Ovary (tissue), 7 donors: ENCODE measurements around a stretch of chr1.

GRCh38 chr1:162740486-162741176, 49.9 kb upstream of the HSD17B7 start:
- PRO-cap, 7 experiments, result no peak in any of the 7 experiments
- RAMPAGE, long total RNA, 2 experiments, result no peak in any of the 2 experiments

GRCh38 chr1:162747134-162747747, 43.3 kb upstream of the HSD17B7 start:
- PRO-cap, 7 experiments, result no peak in any of the 7 experiments
- RAMPAGE, long total RNA, 2 experiments, result no peak in any of the 2 experiments

GRCh38 chr1:162784808-162785163, 5.7 kb upstream of the HSD17B7 start:
- PRO-cap, 7 experiments, result no peak in any of the 7 experiments
- RAMPAGE, long total RNA, 2 experiments, result no peak in any of the 2 experiments

- PRO-cap, 7 experiments, result no peak in any of the 7 experiments
- RAMPAGE, long total RNA, 2 experiments, result no peak in any of the 2 experiments
These were observed 2.0 kb downstream of the HSD17B7 start for GRCh38 chr1:162792417-162793003.

DNA sequence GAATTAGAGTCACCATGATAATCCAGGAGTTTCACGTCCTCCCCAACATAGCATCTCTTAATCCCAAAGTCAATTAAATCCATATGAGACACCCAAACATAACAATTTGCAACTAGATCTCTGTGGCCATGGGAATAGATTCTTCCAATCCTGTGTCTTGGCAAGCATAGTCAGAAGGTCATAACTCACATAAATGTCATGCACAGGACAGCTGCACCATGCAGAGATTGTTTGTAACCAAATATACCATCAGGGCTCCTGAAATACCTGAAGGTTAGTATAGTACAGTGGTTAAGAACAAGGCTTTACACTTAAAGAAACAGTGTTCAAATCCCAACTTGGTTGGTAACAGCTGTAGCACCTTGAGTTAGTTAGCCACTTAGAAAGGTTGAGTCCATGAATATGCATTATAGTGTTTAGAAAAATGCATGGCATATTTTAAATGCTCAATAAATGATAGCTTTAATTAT, 82.6 kb upstream of the CCDC190 start:
- PRO-cap, 7 experiments, result no peak in any of the 7 experiments
- RAMPAGE, long total RNA, 2 experiments, result no peak in any of the 2 experiments

- PRO-cap, 7 experiments, result no peak in any of the 7 experiments
- RAMPAGE, long total RNA, 2 experiments, result no peak in any of the 2 experiments
These were observed 118.5 kb downstream of the NUF2 start for GRCh38 chr1:163440234-163440655.

DNA sequence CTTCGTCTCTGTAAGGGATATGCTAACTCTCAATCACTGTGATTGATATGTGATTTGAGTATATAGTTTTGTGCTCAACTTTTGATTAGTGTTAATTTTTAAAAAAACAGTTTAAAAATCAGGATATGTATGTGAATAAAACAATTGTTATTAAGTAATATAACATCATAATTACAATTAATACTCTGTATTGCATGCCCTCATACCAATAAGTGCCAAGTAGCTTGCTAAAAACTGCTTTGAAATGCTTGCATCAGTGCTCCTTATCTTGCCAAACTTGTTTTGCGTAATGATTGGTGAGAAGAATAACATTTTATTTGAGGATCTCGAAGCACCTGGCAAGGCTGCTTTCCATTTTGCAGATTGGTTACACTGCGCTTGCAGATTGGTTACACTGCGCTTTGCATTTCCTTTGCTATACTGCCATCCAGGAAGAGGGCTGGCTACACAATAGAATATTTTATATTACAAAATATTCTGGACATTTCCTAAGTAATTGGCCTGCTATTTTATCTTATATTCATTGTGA, 1.8 kb upstream of the PBX1 start:
- PRO-cap, 7 experiments, result no peak in any of the 7 experiments
- RAMPAGE, long total RNA, 2 experiments, result no peak in any of the 2 experiments

DNA sequence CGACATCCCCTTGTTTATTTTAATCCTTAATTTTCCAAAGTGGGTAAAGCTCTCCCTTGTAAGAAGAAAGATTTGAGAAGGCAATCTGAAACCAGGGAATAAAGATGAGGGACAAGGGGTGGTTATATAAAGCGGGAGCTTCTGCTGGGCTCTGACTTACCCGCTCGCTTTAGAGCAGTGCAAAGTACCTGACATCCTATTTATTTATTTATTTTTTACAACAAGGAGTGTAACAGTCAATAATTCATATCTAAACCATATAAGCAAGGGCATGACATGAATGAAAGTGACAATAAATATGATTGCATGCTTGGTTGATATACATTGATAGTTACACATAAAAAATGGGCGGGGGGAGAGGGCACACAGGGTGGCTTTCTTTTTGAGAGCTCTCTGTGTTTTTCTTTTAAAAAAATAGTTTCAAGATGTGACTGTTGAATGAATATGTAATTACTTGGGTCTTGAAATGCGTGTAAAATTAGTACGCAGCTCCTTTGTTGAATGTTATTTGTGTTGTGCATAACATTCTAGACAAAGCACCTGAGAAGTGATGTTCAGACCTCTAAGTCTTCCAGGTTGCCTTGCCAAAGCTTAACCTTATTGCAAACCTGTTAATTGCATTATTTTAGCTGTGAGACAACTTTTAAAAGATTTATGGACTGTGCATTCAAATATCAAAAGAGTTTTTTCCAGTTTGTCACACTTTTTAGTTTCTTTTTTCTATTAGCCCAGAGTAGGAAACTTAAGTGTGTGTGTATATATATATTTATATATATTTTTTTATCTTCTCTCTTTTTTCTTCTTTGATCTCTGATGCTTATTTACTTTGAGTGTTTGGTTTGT, 5.3 kb downstream of the PBX1 start:
- PRO-cap, 7 experiments, result peak in 1 of 7 experiments; most common plus-strand start position 104 of the sequence (in 1); most common minus-strand start position 100 of the sequence (in 1)
- RAMPAGE, long total RNA, 2 experiments, result no peak in any of the 2 experiments

DNA sequence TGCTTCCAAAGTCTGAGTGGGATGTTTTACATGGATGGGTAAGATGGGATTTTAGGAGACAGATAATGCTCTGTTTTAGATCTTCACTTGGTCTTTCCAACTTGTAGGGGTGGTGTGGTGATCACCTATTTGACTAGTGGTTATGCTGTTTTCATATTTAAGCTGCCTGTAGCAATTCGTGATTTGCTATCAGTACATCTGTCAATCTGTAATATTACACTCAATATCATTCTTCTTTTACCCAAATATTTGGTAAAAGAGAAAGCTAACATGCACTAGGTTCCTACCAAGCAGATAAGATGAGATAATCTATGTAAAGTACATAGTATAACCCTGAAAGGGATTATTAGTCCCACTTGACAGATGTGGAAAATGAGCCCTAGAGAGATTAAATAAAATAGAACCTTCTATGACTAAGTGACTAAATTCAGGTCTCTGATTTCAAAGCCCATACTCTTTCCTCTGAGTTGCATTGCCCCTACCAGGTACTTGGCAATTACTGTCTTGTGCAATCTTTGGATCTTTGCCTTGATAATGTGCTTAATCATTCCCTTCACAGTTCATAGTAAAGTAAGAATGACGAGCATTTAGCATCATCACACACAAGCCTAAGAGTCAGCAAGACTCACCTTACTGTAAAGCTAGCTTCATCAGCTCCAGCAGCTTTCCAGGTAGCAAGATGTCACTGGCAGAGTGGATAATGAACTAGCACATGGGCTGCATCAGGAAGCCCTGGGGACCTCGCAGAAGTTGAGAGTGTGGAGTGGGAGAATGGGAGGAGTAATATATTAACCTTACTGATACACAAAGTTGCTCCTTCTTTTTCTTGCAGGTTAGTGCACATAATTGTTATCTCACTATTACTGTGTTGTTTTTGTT, 71.5 kb downstream of the PBX1 start:
- PRO-cap, 7 experiments, result no peak in any of the 7 experiments
- RAMPAGE, long total RNA, 2 experiments, result no peak in any of the 2 experiments

GRCh38 chr1:164734433-164735309, 175.7 kb downstream of the PBX1 start:
- PRO-cap, 7 experiments, result no peak in any of the 7 experiments
- RAMPAGE, long total RNA, 2 experiments, result no peak in any of the 2 experiments

GRCh38 chr1:165436901-165437272, 8.0 kb downstream of the RXRG start:
- PRO-cap, 7 experiments, result no peak in any of the 7 experiments
- RAMPAGE, long total RNA, 2 experiments, result no peak in any of the 2 experiments

GRCh38 chr1:165669207-165669461, 29.2 kb downstream of the ALDH9A1 start:
- PRO-cap, 7 experiments, result no peak in any of the 7 experiments
- RAMPAGE, long total RNA, 2 experiments, result no peak in any of the 2 experiments

GRCh38 chr1:165696649-165697174, 1.6 kb downstream of the ALDH9A1 start:
- PRO-cap, 7 experiments, result peak in 2 of 7 experiments; most common plus-strand start chr1:165696797 (in 2)
- RAMPAGE, long total RNA, 2 experiments, result no peak in any of the 2 experiments

DNA sequence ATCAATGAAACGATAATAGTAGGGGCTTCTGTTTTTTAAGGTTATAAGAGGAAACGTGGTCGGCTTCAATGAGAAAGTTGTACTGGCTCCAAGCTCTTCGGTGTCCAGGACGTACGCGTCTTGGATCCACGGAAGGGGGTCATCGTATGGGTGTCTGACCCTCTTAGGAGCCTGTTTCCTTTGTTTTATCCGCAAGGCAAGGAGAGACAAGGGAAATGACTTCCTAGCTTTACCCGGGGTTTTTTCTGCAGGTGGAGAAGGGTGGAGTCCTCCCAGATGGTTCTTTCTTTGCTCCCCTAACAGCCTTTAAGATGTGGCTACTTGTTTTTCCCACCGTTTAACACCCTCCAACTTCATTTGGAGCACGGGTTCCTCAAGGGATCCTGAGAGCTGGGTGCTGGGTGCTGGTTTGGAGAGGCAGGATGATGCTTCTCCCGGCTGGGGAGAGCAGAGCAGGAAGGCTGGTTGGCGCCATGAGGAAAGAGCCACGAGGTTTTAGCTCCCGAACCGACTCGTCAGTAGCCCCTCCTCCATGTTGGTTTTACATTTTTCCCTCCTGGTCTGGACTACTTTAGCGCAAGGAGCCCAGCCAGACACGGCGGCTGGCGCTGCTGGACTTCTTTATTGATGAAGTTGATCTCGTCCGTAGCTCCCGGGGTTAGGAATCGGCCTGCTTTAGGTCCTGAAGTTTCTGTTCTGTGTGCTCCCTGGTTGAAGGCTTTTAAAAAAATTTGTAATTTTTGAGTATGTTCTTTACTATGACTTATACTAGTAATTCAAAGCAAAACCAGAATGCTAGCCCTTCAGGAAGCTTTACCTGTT, 1.3 kb downstream of the UCK2 start:
- PRO-cap, 7 experiments, result peak in 7 of 7 experiments; most common plus-strand start position 569 of the sequence (in 5); most common minus-strand start position 517 of the sequence (in 4)
- RAMPAGE, long total RNA, 2 experiments, result no peak in any of the 2 experiments

DNA sequence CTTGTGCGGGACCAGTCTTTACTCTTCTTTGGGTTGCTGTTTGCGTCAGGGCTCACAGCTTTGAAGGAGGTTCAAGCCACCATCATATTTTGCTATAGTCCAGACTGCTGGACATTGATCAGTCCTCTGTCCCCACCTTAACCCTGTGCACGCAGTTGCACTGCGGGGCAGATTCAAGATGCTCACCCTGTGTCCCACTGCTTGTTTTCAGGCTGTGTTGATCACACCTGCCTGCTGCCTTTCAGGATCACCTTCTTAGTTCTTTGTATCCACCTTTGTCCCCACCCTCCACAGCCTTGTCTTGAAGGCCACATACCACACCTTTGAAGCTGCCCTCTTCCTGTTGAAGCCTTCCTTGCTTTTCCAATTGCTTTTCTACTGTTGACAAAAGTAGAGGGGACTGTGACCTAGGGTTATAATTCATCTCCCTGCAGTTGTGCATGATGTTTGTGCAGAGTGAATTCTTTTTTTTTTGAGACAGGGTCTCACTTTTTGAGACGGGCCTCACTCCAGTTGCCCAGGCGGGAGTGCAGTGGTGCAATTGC, 32.6 kb downstream of the UCK2 start:
- PRO-cap, 7 experiments, result no peak in any of the 7 experiments
- RAMPAGE, long total RNA, 2 experiments, result no peak in any of the 2 experiments

DNA sequence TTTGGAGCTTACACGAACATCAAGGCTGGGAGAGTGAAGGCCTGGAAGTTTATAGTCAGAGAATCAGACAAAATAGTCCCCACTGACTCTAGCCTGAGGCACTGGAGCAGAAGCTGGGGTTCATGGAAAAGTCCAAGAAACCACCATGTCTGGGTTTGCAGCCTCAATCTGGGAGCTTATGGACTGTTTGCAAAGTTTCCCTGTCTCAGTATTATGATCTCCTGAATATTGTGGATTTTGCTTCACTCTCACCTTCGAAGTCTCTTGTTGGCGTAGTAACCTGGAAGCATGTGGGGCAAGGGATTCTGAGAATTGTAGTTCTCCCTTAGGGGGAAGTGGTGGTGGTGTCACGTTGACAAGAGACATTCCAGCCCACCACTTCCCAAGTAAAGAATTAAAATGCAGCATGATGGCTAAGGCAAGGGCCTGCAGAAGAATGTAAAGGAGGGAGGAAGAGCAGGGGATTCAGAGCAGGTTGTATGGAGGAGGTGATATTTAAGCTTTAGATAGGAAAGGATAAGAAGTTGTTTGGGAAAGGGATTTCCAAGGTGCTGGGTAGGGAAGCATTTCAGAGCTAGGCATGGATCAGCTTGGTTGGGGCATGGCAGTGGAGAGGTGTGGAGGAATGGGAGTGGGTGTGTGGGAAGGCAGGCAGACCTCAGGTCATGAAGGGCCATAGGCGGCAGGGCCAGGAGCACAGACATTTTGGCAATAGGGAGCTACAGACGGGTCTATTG, 65.1 kb downstream of the UCK2 start:
- PRO-cap, 7 experiments, result no peak in any of the 7 experiments
- RAMPAGE, long total RNA, 2 experiments, result no peak in any of the 2 experiments

- PRO-cap, 7 experiments, result no peak in any of the 7 experiments
- RAMPAGE, long total RNA, 2 experiments, result no peak in any of the 2 experiments
These were observed 80.4 kb downstream of the UCK2 start for GRCh38 chr1:165907684-165908431.

- PRO-cap, 7 experiments, result no peak in any of the 7 experiments
- RAMPAGE, long total RNA, 2 experiments, result no peak in any of the 2 experiments
These were observed 49.5 kb downstream of the ILDR2 start for GRCh38 chr1:166925628-166926362.

- PRO-cap, 7 experiments, result no peak in any of the 7 experiments
- RAMPAGE, long total RNA, 2 experiments, result no peak in any of the 2 experiments
These were observed 1.3 kb downstream of the GPA33 start for GRCh38 chr1:167088846-167089220.

DNA sequence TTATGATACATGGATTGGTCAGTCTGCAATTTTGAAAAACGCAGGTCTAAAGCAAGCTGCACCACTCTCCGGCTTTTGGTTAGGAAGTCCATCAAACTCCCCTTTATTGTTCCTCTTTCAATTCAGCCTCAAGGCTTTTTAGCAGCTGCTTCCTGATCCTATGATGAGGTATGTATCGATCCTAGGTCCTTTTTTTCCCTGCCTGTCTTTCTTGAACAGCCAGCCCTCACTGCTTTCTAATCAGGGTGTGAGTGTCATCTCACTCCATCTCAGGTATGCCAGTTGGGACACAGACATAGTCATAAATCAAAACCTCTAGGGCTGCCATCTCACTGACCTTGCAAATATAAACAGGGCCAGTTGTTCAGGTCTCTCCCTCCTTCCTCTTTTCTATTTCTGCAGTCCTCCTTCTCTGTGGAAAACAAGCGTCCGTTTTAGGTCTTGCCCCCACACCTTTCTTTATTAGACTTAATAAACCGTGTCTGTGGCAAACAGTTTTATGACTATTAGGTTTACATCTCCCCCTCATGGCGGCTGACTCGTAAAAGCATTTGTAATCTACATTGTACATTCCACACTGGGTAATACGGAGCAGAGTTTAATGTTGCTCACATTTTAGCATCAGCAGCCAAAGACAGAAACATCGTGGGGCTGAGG, 11.5 kb downstream of the STYXL2 start:
- PRO-cap, 7 experiments, result no peak in any of the 7 experiments
- RAMPAGE, long total RNA, 2 experiments, result no peak in any of the 2 experiments